ENCODE measurements around a stretch of chr12.

GRCh38 chr12:46184114-46185095 lies 84.4 kb downstream of the SLC38A1 start:
- PRO-cap: no peak

GRCh38 chr12:46194199-46195031 lies 74.4 kb downstream of the SLC38A1 start:
- PRO-cap: no peak

- PRO-cap: no peak
Observed at GRCh38 chr12:46195191-46195742, 73.6 kb downstream of the SLC38A1 start.

GRCh38 chr12:46209652-46210722 lies 58.9 kb downstream of the SLC38A1 start:
- PRO-cap: no peak

GRCh38 chr12:46214591-46215037 lies 54.2 kb downstream of the SLC38A1 start:
- PRO-cap: unidirectional peak, plus-strand start at chr12:46214863

- PRO-cap: no peak
Observed at GRCh38 chr12:46357872-46358508, 14.6 kb downstream of the SLC38A2 start.

DNA sequence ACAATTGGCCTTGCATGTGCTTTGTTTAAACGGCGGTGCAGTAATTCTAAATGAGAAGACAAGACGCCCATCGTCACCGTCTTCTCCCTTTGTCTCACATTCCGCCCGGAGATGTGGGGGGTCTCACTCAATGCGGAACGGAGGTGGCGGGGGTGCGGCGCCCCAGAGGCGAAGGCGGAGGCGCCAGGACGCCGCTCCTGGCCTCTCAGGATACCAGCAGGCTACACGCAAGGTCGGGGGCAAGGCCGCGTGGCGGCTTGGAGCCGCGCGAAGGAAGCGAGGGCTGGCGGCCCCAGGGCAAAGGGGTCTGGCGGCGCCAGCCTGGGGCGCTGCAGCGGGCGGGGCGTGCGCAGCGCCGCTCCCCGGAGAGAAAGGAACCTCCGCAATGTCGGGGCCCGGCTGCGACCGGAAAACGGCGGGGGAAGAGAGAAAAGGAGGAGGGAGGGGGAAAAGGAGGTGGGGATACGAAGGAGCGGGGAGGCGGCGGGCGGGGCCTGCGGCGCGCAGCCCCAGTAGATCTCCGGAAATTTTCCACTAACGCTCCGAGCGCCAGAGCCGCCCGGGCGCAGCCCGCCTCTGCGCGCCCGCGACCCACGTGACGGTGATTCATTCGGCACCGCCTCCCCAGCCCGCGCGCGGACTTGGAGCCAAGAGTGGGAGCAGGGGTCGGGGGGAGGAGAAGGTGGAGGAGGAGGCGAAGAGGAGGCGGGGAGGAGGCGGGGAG lies 10.5 kb upstream of the SLC38A2 start:
- PRO-cap: bidirectional peak, plus-strand start outside the sequence, minus-strand start at position 403 of the sequence

GRCh38 chr12:46394327-46395043 lies 21.9 kb upstream of the SLC38A2 start:
- PRO-cap: no peak

DNA sequence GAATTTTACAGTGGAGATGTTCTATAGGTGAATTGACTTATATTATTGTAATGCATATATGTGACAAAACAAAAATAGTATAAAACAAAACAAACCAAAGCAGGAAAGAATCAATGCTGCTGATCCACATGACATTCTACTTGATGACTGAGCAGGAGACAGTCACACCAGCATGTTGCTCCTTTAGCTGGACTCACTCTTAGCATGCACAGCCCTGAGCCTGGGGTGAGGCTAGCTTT lies 42.2 kb upstream of the SLC38A2 start:
- PRO-cap: no peak

DNA sequence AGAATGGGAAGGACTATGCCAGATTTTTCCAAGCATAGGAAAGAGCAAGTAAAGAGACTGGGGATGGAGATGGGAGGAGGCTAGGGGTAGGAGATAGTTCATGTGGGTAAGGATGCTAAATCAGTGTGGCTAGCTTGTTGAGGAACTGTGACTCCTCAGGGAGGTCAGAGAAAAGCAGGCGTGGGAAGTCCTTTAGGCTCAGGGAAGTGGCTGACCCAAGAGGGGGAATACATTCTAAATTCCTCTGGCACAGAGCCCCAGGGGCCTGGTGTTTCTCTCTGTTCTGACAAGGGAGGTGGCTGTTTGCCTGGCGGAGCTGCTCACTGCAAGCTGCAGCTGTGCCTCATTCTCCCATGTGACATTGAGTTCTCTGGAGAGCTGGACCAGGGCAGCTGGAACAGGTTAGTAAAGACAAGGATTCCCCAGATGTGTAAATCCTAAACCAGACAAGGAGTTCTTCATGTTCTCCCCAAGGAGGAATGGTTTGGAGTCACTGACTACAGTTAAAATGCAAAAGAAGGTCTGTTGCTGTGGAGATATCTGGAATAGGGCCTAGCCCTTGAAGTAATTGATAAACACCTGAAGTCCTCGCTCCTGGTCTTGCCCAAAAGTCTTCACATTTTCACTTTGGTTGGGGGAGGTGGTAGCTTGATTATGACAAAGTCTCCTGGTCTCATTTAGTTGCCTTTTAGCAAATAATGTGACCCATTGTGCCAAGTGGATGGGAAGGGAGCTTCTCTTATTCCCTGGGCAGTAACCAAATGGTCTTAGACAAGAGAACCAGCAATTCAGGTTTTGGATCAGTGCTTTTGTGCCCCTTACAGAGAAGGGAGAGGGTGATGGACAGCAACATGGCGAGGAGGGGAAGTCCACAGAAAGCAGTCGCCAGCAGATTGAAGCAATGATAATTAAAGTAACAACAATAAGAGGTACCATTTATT lies 152.4 kb upstream of the SLC38A2 start:
- PRO-cap: no peak

GRCh38 chr12:46557492-46558376 lies 185.2 kb upstream of the SLC38A2 start:
- PRO-cap: no peak

DNA sequence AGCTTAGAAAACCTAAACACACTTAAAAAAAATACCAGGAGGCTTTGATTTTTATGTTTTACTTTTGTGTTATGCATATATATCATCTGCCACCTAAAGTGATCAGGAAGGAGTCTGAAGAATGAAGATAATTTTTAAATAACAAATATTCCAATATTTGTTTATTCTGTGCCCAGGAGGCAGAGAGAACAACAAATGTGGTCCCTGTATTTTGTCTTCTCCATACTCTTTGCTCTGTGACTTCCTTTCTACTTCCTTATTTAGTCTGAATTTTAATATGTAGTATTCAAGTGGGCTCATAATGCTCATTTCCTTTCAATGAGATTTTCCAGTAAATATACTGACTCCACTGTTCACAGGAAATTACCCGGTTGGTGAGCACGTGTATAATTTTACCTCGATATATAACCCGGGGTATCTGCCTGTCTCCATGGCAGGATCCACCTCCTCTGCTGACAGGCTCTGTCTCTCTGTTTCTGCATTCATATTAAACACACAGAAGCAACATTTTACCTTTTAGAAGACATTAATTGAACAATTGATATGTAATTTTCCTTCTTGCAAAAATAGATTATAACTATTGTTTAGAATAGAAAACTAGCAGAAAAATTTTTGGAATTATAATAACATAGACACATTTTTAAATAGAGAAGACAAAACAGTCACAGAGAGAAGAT lies 166.0 kb downstream of the SLC38A4 start:
- PRO-cap: no peak

- PRO-cap: no peak
Observed at GRCh38 chr12:46664767-46665329, 160.9 kb downstream of the SLC38A4 start.

GRCh38 chr12:46792973-46793224 lies 32.9 kb downstream of the SLC38A4 start:
- PRO-cap: no peak

DNA sequence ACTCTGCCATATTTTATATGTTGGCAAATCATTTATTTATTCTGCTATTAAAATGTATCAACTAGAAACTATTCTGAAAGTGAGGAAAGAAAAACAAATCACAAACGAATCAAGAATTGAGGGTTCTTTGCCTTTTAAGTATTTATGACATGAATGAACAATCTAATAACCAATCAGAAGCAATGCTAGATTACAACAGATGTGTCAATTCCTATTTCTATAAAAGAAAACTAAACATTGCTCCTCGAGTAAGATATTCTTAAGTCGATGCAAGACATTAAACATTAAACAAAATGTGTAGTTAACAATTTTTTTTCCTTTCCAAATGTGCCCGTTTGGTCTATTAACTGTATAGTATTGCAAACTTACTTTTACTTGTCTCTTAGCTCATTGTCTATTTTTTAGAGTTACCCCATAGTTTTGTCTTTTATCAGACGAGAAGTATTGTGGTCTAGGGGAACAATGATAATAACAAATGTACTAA lies 21.4 kb downstream of the SLC38A4 start:
- PRO-cap: no peak

DNA sequence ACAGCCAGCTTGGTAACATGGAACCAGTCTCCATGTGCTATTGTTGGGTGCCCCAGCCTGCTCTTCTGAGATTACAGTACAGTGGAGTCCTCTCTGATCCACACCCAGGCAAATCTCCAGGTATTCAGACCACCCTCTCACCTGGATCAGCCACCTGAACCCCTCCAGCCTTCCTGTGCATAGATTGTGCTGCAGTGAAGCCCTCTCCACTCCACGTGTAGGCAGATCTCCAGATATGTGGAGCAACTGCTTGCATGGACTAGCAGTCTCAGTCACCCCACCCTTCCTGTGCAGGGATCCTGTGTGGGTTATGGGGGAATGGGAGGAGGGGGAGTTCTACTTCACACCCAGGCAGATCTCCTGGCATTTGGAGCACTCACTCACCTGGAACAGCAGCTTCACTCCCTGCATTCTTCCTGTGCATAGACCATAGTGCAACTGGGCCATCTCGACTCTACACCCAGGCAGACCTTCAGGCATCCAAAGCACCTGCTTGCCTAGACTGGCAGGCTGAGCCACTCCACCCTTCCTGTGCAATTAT lies 96.1 kb upstream of the PCED1B start:
- PRO-cap: no peak

DNA sequence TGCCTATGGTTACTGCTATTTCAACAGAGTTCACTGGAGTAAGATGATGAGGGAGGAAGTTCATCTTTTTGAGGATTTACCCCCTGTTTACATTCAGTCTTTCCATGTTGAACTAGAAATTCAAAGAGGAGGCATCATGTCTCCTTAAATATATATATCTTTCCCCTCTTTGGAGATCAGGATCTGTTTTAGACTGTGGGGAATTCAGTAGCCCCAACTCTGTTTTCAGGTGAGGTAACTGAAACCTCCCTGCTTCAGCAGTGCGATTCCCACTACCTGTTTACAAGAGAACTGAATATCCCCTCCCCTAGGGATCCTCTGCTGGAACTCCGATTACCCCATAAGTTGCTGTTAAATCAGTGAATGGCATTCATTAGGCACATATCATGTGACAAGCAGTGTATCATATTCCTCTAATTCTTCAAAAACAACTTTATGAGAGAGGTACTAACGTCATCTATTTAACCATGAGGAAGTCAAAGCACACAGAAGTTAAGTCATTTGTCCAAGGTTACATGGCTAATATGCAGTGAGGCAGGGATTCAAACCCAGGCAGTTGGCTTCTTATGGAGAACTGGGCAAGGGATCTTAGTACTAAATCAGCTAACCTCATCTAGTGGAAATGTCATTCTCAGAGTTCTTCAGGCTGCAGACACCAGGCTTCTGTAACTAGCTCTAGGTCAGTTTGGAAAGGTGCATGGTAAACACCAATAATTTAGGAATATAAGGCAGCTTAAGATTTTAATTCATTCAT lies 44.0 kb upstream of the PCED1B start:
- PRO-cap: no peak

DNA sequence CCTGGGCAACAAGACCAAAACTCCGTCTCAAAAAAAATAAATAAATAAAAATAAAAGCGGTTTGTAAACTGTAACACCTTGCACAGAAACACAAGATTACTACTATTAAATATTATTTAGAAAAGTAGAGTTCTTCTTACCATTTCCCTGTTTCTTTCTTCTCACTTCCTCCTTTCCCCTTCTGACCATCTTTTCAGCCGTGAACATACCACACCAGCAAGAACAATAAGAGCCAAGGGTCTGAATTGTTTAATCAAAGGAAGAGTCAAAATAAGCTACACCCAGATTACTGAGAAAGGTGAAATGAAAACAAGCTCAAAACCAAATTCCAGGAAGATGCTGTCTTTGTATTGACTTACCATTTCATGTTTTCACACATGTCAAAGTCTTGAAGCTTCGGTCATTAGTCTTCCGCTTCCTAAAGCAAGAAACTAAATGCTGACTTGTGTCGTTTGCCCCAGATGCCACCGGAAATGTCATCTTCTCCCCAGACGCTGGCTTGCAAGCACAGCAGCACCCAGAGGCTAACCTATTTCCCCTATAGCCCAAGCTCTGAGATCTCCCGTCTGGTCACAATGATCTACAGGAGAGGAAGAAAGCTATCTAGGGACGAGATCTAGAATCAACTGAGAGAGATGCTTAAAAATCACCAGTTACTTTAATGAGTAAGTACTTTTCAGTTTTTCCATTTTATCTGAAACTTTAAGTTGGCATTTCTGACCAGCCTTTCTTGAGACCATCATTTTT lies 136.4 kb upstream of the AMIGO2 start:
- PRO-cap: bidirectional peak, plus-strand start at position 490 of the sequence, minus-strand start at position 420 of the sequence

DNA sequence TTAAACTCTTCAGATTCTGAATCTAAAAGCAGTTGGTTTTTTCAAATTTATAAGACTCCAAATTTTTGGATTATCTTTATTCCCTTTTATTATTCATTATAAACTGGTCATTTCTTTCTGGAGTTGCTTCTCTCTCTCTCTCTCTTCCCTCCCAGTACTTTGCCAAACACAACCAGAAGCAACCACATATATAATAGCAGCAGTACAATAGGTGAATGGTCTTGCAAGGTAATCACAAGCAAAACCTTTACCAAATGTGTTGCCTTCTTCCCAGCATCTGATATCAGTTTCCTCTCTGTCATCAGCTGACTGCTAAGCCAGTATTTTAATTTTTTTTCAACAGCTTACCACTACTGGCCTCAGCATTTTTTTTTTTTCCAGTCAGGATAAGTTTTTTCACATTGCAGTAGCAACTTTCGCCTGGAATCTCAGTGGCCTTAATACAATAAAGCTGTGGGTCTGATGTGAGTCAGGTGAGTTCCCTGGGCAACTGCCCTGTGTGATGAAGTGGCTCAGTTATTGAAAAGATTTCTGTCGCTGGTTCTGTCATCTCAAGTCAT lies 282.4 kb upstream of the AMIGO2 start:
- PRO-cap: no peak

- PRO-cap: no peak
Observed at GRCh38 chr12:47383900-47384311, 304.1 kb upstream of the AMIGO2 start.